Bronchus (tissue), 1 donor: ENCODE measurements around a stretch of chr15.

- PRO-cap: no peak
Measured at GRCh38 chr15:101615145-101615731, 36.9 kb downstream of the TM2D3 start.

- PRO-cap: no peak
Measured at GRCh38 chr15:101664175-101664935, 12.2 kb upstream of the TM2D3 start.